SJSA1 (cell line): ENCODE results near the genes GTPBP1, DNAL4, NPTXR, APOBEC3G and SYNGR1.

- RAMPAGE, long total RNA, result no peak
Observed at GRCh38 chr22:38299826-38300353, 17.3 kb downstream of the CSNK1E start.

GRCh38 chr22:38373970-38374326 lies 56.7 kb upstream of the CSNK1E start:
- RAMPAGE, long total RNA, result no peak

- RAMPAGE, long total RNA, result no peak
Observed at GRCh38 chr22:38396317-38397041, 58.5 kb downstream of the KCNJ4 start.

GRCh38 chr22:38693777-38694460 lies 6.8 kb downstream of the JOSD1 start:
- RAMPAGE, long total RNA, result no peak

DNA sequence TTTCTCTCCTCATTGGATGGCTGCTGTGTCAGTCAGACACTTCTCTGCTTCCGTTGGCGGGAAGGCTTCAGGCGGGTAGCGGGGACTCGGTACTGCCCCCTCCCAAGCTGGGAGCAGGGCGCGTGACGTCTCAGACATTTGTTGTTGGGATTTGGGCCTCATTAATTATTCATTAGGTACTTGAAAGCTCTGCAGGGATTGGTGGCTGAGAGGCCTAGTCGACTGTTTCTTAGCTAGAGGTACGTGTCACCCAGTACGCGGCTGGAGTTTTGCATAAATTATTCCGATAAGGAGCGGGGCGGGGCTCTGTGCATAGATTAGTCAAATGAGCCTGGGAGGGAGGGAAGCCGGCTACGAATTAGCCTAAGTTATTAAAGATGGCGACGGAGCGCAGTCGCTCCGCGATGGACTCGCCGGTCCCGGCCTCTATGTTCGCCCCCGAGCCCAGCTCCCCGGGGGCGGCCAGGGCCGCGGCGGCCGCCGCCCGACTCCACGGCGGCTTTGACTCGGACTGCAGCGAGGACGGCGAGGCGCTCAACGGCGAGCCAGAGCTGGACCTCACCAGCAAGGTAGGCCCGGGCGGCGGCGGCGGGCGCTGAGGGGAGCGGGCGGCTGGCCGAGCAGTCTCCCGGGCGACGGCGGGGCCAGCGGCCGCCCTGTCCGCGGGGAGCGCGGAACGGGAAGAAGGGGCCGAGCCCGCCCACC lies at the start of gene GTPBP1:
GTPBP1 (plus strand) TSS at position 366 of the 705 bp plus-strand sequence.
- RAMPAGE, long total RNA, result no peak

- RAMPAGE, long total RNA, result no peak
Observed at GRCh38 chr22:38707157-38707800, 1.5 kb downstream of the GTPBP1 start.

GRCh38 chr22:38737104-38737847 lies 18.5 kb downstream of the SUN2 start:
- RAMPAGE, long total RNA, result no peak

DNA sequence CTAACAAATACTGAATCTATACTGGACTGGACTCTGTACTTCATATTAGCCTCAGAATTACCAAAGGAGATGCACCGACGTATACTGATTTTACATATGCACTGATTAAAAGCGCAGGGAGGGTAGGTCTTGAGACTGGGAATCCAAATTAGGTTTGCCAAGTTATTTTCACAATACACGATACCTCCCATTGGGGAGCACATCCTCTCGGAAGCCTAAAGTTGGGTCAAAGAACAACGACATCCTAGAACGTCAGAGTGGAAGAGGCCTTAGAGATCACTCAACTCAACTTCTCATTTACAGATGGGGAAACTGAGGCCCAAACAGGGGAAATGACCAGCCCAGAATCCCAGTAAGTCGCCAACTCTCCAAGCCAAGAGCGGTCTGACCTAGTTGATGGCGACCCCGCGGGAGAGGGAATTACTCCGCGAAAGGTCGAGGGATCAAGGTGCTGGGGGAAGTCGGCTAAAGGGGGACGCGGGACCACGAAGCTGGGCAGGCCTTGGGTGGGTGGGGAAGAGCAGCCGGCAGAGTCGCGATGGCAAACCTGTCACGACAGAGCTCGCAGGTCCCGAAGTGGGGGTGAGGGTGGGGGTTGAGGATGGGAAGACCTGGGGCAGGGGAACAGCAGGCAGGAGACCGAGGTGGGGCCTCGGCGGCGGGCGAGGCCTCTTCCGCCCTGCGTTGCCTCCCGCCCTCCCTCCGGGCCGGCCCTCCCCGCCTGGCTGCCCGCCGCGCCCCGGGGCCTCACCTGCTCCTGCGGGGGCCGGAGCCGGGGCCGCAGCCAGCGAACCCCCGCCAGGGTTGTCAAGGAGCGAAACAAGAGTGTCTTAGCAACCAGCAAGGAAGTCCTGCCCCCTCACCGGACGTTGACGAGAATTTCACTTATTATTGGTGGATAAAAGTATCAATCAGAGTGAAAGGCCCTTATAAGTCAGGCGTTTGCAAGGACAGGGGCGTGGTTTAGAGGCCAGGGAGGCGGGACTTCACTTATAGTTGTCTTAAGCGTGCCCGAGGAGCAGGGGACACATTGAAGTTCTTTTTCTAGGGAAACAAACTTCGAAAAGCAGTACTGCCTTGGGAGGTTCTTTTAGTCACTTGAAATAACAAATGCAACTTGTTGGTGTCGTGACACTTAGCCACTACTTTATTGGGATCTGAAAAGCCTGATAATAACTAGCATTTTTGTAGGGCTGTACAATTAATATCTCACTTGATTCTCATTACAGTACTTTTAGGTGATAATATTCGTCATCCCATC lies at the start of gene DNAL4:
DNAL4 (minus strand) TSS at position 827 of the 1,261 bp plus-strand sequence.
- RAMPAGE, long total RNA, result start-site peak on the minus strand centred at position 808 of the sequence, 17 bp wide, 125 and 82 reads in 2 replicates

DNA sequence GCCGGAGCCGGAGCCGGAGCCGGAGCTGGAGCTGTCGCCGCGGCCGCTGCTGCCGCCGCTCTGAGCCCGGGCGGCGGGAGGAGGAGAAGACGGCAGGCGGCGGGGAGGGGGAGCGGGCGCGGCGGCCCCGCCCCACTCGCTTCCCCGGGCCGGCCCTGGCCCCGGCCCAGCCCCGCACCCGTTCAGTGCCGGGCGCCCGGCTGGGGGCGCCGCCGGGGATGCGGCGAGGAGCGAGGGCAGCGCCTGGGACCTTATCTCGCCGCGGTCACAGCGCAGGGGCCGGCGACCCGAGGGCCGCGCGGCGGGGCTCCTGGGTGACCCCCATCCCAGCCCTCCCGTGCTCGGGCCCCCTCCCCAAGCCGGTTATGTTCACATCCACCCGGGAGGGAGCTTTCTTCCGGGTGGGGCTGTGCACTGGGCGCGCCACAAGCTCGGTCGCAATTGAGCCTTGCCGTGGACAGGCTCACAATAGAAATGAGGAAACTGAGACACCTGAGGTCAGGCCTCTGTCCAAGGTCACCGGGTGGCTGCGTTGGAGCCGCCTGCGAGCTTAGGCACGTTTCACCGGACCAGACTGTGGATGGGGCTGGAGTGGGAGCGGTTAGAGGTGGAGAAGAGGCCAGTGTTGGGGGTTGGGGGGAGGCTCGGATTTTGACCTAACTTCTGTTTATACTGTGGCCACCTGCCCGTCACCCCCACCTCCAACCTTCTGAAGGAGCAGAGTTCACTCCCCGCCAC lies at the start of gene NPTXR:
NPTXR (minus strand) TSS at position 62 of the 738 bp plus-strand sequence.
- RAMPAGE, long total RNA, result no peak

GRCh38 chr22:38934812-38935390 lies 22.5 kb upstream of the APOBEC3A start:
- RAMPAGE, long total RNA, result no peak

- RAMPAGE, long total RNA, result no peak
Observed at GRCh38 chr22:38966243-38966442, 8.7 kb downstream of the APOBEC3A start.

GRCh38 chr22:38980748-38981168 lies 1.4 kb upstream of the APOBEC3B start:
- RAMPAGE, long total RNA, result no peak

DNA sequence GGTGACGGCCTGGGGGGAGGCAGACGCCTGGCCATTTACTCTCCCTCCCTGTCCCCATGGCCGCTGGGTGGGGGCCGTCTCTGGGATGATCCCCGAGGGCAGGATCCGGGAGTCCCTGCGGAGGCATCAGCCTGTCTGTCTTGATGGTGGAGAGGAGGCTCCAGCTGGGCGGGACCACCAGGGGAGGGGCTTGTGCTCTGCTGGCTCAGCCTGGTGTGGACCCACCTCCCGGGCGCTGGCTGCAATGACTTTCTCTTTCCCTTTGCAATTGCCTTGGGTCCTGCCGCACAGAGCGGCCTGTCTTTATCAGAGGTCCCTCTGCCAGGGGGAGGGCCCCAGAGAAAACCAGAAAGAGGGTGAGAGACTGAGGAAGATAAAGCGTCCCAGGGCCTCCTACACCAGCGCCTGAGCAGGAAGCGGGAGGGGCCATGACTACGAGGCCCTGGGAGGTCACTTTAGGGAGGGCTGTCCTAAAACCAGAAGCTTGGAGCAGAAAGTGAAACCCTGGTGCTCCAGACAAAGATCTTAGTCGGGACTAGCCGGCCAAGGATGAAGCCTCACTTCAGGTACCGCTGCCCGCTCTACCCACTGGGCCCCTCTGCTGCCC lies at the start of gene APOBEC3G:
APOBEC3G (plus strand) TSS at position 463 of the 607 bp plus-strand sequence.
- RAMPAGE, long total RNA, result no peak

DNA sequence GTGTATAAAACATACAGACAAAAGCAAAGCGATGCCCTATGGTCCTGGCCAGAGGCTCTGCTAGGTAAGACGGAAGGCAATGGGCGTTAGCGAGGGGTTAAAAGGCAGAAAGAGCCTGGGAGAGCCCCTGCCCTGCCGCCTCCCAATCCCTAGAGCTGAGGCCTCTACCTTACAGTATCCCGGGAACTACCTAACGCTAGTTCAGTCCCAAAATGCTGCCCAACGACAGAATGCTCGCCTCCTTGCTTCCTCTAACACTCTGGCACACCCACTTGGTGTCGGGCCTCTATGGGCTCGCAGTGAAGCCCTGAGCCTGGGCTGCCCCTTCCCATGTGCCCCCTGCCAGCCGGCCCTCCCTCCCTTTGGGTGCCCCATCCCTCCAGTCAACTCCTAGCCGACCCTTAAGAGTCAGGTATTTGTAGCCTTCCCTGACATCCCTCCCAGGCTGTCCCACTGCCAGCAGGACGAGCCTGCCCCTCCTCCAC lies 8.5 kb downstream of the CBX7 start:
- RAMPAGE, long total RNA, result no peak

- RAMPAGE, long total RNA, result no peak
Observed at GRCh38 chr22:39241903-39242779, 2.6 kb downstream of the PDGFB start.

- RAMPAGE, long total RNA, result no peak
Observed at GRCh38 chr22:39242780-39243152, 2.0 kb downstream of the PDGFB start.

GRCh38 chr22:39252035-39252611 lies 7.3 kb upstream of the PDGFB start:
- RAMPAGE, long total RNA, result no peak

- RAMPAGE, long total RNA, result no peak
Observed at GRCh38 chr22:39292428-39293264, 26.8 kb downstream of the RPL3 start.

GRCh38 chr22:39317787-39318545 lies 1.5 kb downstream of the RPL3 start:
- RAMPAGE, long total RNA, result no peak

GRCh38 chr22:39349140-39350212 lies at the start of gene SYNGR1:
TSS of gene SYNGR1 (plus strand) at chr22:39349991.
- RAMPAGE, long total RNA, result no peak